Metanephros (tissue), 2 donors: ENCODE data around the genes TMEM267 and PARP8.

- RAMPAGE, long total RNA: start-site peak on the plus strand at chr5:43066427-43066526, 44 and 20 reads in 2 replicates
Observed at GRCh38 chr5:43065769-43066851, 26.0 kb upstream of the ANXA2R start.

- RAMPAGE, long total RNA: no peak
Observed at GRCh38 chr5:43161178-43161589, 30.8 kb upstream of the NIM1K start.

DNA sequence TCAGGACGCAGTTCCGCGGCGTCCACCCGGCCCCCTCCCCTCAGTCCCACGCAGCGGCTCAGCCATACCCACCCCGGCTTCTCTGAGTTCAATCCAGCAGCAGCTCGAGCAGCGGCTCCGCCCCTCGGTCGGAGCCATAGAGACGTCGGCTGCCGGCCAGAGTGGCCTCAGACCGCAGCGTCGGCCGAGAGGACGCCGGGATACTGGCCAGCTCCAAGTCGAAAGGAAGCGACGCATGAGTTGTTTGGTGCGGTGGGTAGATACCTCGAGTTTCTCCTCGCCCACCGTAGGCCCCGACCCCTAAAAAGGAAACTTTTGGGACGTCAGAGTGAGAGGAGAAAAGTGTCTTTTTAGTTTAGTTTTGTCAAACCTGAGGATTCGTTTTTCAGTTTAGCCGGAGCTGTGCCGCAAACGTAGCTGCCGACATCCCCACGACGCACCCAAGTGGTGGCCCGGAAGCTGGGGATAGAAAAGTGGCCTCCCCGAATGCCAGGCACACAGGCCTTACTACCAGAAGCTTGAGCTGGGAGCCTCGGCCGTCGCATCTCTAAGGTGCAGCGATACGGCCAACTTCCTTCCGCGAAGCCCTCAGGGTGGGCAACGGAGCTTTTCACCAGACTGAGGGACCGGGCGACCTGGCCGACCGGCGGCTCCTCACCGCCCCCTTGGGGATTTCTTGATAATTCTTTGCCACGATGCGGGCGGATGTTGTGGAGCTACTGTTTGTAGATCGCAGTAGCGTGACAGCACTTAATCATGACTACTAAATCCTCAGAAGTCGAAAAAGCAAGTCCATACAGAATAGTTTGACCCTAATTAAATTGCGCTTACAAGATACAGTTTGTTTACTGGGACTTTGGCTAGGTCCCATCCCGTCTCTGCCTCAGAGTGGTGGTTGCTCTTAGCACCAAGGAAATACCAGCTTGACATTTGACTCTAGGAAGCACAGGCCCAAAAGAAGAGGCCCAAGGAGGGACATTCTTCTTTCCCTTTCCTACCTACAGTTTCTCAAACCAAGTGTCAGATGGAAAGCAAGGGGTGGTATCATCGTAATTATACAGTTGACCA, at the start of gene TMEM267:
TMEM267 (minus strand) TSS at position 116 of the 1,068 bp plus-strand sequence.
- RAMPAGE, long total RNA: no peak

DNA sequence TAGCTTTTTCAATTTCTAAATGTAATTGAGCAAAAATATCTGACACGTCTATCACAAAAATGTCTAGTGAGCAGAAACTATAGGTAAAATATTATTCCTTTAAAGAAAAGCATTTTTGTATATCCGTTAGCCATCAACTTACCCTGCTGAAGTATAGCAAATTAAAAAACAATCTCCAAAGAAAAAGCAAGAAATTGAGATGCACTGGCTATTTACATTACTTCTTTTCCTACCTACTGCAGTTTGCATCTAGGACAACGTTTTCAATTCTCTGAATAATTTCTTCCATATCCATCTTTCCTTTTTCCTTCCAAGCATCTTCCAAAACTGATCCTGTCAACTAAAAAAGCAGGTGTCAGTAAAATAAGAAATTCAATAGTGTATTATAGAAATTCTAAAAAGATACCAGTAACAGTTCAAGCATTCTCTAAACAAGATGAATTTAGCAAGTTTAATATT, 20.4 kb upstream of the C5orf34 start:
- RAMPAGE, long total RNA: no peak

DNA sequence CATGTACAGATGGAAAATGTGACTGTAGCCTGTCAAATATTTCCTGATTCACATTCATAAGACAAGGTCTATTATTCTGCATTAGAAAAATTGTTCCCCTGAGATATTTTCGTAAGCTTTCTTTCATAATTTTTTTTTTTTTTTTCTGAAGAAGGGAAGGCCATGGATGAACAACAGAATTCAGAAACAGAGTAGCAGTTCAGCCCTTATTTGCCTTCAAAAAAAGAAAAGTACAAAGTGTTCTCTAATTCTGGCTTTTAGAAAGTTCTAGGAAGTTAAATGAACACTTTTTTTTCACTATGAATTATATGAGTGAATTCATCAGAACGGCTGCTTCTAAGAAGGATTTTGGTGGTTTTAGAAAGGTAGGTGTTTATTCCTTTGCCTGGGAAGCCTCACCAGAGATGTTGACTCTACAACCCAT, 81.1 kb downstream of the NNT start:
- RAMPAGE, long total RNA: no peak

DNA sequence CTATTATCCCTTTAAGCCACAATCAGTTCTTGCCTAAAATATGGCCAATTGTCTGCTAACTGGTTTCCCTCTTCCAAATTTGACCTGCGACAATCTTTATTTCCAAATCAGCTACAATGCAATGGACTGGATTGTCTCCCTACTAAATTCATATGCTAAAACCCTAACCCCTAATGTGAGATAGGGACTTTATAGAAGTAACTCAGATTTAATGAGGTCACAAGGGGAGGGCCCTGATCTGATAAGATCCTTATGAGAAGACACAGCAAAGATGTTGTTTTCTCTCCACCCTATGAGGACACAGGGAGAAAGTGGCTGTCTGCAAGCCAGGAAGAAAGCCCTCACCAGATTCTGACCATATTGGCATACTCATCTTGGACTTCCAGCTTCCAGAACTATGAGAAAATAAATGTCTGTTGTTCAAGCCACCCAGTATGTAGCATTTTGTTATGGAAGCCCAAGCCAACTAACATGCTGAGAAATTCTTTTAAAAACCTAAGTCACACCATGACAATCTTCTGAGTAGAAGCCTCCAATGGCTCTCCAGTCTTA, 2.5 kb upstream of the MRPS30 start:
- RAMPAGE, long total RNA: no peak

GRCh38 chr5:45447423-45447793, 248.8 kb downstream of the HCN1 start:
- RAMPAGE, long total RNA: no peak

GRCh38 chr5:50445132-50445757, 4.2 kb upstream of the EMB start:
- RAMPAGE, long total RNA: no peak

- RAMPAGE, long total RNA: no peak
Observed at GRCh38 chr5:50593495-50593926, 72.9 kb upstream of the PARP8 start.

DNA sequence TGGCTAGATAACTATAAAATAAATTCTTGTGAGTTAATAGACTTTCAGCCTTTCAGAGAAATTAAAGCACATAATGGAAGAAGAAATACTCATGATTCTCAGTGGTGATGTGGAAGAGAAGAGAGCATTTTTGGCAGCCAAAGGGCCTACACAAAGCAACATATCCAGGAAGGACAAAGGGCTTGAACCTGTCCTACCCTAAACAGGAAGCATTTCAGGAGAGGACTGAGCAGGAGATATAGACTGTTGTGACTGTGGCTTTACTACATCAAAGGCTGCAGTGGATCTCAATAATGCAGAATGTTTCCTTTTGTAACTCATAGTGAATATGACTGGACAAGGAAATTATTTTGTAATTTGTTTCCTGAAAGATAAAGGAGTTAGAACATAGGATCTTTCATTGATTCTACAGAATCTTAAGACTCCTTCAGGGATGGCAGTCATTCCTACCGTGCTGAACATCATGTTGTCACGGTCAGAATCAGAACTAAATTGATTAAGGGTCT, 1.3 kb upstream of the PARP8 start:
- RAMPAGE, long total RNA: no peak

- RAMPAGE, long total RNA: start-site peak on the plus strand at chr5:50666911-50667121, 64 and 13 reads in 2 replicates
Observed at GRCh38 chr5:50666225-50667130, at the start of gene PARP8. Gene PARP8 (plus strand): TSS chr5:50666637.

GRCh38 chr5:50860688-50860995, 194.2 kb downstream of the PARP8 start:
- RAMPAGE, long total RNA: no peak

- RAMPAGE, long total RNA: no peak
Observed at GRCh38 chr5:51958571-51958818, 575.2 kb downstream of the ISL1 start.

GRCh38 chr5:52878701-52879104, 91.0 kb downstream of the ITGA1 start:
- RAMPAGE, long total RNA: no peak

- RAMPAGE, long total RNA: no peak
Observed at GRCh38 chr5:52918673-52919109, 70.5 kb upstream of the ITGA2 start.

DNA sequence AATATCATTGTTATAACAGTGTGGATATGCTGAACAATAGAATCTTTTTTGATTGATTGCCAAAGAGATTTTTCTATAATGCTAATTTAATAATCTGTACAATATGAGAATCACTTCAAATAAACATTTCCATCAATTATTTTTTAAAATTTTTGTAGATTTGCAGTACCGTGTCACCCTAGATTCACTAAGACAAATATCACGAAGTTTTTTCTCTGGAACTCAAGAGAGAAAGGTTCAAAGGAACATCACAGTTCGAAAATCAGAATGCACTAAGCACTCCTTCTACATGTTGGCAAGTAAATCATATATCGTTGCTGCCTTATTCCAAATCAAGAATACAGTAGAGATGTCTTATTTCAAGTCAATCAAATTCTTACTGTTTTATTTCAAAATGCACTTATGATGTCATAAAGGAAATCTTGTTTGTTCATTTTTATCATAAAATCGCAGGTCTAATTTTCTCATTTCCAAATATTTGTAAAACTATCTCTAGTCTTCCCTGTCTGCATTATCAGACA, 68.9 kb upstream of the ITGA2 start:
- RAMPAGE, long total RNA: no peak

GRCh38 chr5:52922299-52922985, 66.7 kb upstream of the ITGA2 start:
- RAMPAGE, long total RNA: no peak

DNA sequence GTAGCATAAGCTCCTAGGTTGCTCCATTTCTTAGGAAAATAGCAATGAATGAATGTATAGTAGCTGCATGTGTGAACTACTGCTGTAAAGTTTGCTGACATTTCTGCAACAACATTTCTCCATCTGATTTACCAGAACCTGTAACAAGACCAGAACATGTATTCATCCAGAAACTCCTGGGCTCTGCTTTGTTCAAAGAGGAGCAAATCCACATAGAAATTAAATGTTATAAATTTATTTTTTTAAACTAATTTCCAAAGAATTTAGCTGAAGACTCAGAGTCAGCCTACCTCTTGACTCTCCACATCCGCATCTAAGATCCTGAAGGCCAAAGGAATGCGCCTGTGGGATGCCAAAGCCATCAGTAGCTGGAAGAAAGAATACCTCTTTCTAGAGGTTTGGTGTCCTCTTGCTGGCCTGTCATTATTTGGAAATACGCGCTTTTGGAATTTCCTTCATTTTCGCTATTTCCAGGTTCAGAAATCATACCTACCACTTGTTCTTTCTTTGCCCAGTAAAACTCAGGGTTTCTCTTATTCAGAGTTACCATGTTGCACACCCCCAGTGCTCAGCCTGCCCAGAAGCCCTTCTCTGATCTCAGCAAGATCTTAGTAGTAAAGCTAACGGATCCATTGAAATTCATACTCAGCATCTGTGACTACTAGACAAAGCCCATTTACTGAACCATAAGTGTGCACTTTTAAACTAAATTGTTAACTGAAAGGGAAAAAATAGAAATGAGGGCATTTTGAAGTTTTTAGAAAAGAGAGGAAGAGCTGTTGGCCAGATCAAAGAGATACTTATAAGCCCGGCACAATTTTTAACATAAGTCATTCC, 35.2 kb upstream of the ITGA2 start:
- RAMPAGE, long total RNA: no peak

- RAMPAGE, long total RNA: no peak
Observed at GRCh38 chr5:53601606-53602037, 41.2 kb downstream of the NDUFS4 start.

GRCh38 chr5:53985355-53986187, 324.8 kb downstream of the ARL15 start:
- RAMPAGE, long total RNA: no peak